Brain (tissue), 1 donor: Measurements from ENCODE around the gene HAUS6.

- RRBS: no CpG with 5 or more reads among the region's 3 CpGs
These were observed 145.9 kb downstream of the ZDHHC21 start for GRCh38 chr9:14547341-14547706.

DNA sequence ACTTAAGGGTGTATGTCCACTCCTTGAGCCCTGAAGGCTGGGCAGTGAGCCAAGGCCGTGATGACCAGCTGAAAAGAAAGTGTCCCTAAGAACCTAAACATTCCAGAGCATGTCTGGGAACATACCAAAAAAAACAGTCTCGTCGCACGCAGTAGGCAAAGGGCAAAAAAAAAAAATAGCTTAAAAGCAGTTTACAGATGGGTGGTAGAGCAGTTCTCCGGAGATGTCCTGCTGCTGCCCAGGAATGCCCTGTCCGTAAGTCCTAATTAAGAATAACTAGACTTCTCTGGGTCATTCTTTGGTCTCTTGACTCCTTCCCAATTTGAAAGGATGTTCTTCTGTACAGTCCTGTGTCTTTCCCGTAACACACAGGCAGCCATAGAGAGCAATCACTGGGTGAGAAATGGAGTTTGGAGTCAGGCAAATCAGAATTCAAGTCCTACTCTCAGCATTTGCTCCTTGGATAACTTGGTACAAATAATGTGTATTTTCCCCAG, 21.2 kb upstream of the SNAPC3 start:
- RRBS: no CpG with 5 or more reads among the region's 7 CpGs

DNA sequence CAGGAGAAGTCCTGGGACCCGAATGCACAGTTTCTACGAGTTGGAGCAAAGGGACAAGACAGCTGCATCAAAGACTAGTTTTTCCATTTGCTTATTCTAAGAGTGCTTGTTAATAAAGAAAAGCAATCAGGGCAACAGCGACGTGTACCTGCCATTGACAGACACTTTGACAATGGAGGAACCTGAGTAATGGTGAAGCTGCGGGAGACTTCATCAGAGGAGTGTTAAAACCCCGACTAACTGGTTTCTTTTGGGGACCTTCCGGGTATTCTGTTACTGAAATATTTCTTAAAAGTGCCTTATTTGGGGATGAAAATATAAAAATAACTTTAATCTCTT, 651 bp downstream of the SNAPC3 start:
- RRBS: no CpG with 5 or more reads among the region's 7 CpGs

DNA sequence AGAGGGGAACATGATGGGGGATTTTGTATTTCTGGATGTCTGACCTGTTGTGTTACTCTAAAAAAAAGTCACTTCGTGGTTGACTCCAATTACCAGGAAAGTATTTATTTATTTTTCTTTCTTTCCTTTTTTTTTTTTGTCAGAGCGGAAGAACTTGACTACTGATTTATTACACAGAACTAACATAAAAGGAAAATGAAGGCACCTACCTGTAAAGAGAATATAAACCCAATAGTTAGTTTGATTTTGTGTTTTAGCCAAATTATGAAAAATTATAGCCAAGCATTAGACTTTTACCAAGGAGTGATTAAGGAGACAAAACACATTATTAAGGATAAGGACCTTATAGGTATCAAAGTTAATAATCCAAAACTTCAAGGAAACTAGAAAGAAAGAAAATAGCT, 20.3 kb upstream of the PSIP1 start:
- RRBS: no CpG with 5 or more reads among the region's 2 CpGs

DNA sequence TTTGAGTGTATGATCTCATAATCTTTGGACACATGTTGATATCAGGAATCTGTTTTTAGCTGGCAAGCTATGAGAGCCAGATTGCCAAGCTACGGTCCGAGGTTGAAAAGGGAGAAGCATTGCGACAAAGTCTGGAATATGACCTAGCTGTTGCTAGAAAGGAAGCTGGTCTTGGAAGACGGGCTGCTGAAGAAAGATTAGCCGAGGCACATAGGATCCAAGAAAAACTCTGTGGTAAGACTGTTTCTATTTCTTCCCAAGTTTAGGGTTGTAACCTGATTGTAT, 25.9 kb downstream of the CCDC171 start:
- RRBS: no CpG with 5 or more reads among the region's 5 CpGs

GRCh38 chr9:16335686-16336436, 534.6 kb downstream of the BNC2 start:
- RRBS: no CpG with 5 or more reads among the region's 8 CpGs

DNA sequence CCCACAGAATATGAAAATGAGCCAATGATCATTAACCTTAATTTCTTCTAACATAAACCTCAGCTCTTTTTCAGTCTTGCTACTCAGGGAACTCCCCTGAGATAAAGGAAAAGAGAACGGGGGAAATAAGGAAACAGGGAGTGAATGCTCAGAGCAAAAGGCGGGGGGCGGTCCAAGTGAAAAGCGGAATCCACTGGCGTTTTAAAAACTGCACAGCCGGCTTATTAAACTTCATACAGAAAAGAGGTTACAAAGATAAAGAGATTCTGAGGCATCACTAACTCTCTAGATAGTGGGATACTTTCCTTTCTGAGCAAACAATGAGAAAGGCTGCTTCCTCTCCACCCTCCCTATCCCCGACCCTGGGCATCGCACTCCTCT, 245.1 kb downstream of the BNC2 start:
- RRBS: no CpG with 5 or more reads among the region's 8 CpGs

- RRBS: no CpG with 5 or more reads among the region's 13 CpGs
These were observed 243.9 kb downstream of the BNC2 start for GRCh38 chr9:16626450-16627089.

DNA sequence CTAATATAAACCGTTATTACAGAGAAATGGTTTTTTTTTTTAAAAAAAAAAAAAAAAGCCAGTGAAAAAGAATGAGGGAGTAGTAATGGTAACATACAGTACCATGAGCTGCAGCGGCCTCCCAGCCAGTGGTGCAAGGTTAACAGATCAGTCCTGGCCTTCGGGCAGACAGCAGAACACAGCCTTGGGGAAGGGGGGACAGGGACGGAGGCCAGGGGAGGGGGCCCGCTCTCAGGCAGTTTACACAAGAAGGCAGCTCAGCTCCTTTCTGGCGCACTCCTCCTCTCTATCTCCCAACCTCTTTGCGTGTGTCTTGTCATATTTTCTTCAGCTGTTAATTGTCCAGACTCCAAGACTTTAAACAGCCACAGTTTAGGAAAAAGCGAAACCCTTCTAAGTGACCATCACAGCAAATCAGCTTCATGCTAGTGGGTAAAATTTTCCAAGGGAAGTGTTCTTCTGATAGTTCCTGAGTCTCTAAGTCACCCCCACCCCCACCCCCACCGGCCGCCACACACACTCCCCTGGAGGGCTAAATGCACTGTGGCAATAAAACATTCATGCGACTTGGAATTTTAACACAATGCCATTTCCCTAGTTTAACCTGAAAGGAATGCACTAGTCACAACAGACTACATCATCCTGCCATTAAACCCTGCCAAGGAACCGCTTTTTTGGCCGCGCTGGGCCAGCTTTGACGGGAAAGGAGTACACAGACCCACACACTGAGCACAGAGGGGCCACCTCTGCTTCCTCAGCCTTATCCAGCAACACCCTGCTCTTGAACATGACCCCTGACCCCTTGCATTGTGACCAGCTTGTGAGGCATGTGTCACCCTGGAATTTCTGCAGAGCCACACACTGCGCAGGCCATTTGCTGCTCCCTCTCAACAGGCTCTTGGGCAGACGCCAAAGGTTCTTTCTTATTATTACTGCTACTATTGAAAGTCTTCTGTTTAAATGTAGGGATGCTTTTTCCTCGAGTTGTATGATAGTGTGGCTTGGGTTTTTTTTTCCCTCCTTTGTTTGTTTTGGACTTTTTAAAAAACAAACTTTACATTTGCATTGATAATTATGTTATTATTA, 165.5 kb downstream of the BNC2 start:
- RRBS: no CpG with 5 or more reads among the region's 18 CpGs

- RRBS: no CpG with 5 or more reads among the region's 7 CpGs
These were observed 148.5 kb downstream of the BNC2 start for GRCh38 chr9:16721824-16722442.

- RRBS: no CpG with 5 or more reads among the region's 4 CpGs
These were observed 115.7 kb upstream of the BNC2 start for GRCh38 chr9:16986234-16986522.

GRCh38 chr9:17290634-17291163, 155.9 kb downstream of the CNTLN start:
- RRBS: no CpG with 5 or more reads among the region's 26 CpGs

DNA sequence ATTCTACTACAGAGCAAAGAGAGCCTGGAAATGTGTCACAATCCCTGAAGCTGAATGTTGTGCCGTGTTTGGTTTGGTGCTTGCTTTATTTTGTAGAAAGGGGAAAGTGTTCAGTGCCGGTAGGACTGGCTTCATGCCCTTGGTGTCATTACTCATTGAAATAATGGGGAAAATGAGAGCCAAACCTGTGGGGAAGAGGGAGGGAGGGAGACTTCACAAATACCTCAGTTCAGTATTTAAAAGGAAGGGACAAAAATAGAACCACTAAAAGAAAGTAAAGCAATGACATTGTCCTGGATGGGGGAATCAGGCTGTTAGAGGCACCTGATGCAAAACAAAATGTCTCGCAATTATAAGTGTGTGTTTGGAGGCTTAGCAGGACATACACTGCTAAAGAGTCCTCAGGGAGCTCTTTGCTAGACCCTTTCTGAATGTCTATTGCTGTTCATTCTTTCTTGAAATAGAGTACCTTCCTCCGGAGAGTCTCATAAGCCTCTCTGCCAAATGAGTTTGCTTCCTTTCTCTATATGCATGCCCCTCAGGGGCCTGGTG, 26.6 kb upstream of the ADAMTSL1 start:
- RRBS: no CpG with 5 or more reads among the region's 4 CpGs

DNA sequence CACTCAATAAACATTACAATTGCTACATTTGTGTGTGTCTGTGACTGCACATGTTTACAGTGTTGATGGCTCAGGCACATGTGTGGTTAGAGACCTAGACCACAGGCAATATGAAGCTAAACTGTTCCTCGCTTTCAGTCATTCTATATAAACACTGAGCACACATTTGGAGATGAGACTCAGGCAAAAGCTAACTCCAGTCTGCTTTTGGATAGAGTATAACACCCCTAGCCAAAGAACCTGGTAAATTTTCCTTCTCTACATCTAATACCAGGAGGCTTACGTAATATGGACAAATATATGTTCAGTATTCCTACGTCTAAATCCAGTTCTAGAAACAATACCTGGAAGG, 247.6 kb downstream of the SAXO1 start:
- RRBS: no CpG with 5 or more reads among the region's 3 CpGs

GRCh38 chr9:18822808-18823206, 210.2 kb downstream of the SAXO1 start:
- RRBS: no CpG with 5 or more reads among the region's 7 CpGs

DNA sequence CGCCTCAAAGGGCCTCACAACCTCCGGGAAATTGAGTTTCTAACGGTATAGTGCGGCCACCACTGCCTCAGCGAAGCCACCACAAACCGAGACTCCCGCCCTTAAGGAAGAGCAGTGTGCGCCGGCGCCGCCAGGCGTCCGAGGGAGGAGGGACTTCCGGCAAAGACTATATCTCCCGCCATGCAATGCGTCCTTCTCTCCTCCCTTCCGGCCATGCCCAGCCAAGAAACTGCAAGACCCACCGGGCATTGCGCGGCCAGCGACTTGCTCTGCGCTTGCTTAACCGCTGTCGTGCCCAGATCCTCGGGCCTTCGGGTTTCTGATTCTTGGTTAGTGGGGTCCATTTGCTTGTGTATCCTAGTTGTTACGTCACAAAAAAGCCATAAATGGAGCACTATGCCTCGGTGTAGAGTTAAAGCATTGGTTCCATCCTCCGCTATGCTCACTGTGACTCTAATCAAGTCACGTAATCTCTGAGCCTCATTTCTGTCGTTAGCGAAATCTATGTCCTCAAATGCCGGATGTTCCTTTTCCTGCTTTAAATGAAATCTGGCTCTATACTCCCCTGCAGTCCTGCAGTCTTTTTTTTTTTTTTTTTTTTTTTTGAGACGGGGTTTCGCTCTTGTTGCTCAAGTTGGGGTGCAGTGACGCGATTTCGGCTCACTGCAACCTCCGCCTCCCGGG, at the start of gene HAUS6:
Gene HAUS6, minus strand, starts transcription at position 106 of the 684 bp plus-strand sequence.
- RRBS: 1% methylated on average over 9 of the region's 40 CpGs

DNA sequence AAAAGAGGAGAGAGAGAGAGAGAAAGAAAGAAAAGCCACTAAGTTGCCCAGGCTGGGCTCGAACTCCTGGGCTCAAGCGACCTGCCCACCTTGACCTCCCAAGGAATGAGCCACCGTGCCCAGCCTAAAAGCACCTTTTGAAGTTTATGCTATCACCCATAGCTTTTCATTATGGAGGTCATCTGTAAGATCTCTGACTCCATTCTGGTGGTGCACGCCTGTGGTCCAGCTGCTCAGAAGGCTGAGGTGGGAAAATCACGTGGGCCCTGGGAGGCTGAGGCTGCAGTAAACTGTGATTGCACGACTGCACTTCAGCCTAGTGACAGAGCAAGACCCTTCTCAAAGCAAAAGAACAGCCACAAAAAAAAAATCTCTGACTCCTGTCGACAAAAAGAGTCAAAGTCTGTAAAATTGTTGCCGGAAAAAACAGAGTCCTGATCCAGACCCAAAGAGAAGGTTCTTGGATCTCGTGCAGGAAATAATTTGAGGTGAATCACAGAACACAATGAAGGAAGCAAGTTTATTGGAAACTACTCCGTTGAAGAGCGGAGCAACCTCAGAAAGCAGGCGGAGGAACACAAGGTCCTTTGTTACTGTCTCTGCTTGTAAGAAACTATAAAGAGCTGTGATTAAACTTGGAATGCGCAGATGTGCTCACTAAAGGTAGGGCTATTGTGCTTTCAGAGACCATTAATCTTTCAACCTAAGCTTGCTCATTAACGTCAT, 1.9 kb upstream of the HAUS6 start:
- RRBS: no CpG with 5 or more reads among the region's 14 CpGs

DNA sequence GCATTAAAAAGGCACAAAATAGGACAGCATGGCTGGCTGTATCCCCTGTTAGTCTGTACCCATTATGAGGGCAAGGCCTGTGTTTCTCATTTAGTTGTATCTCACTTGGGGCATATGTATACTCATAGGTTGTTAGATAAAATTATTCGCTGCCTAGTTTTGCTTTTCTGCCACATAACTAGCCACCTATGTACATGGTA, 9.4 kb downstream of the PLIN2 start:
- RRBS: no CpG with 5 or more reads among the region's 1 CpG

DNA sequence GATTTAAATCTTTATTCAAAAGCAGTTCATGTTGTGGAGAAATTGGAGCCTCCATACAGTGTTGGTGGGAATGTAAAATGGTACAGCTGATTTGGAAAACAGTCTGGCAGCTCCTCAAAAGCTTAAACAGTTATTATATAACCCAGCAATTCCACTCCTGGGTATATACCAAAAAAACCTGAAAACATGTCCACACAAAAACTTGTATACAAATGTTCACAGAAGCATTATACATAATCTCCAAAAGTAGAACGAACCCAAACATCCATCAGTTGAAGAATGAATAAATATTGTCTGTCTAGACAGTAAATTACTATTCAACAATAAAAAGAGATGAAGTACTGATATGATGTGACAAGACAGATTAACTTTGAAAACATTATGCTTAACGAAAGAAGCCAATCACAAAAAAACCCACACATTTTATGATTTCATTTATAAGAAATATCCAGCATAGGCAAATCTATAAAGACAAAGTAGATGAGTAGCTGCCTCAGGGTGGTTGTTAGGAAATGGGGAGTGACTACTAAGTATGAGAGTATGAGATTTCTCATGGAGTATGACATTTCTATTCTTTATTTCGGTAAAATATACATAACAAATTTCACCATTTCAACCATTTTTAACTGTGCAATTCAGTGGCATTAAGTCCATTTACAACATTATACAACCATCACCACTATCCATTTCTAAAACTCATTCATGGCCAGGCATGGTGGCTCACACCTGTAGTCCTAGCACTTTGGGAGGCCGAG, 2.5 kb downstream of the PLIN2 start:
- RRBS: no CpG with 5 or more reads among the region's 4 CpGs